Mesangial cell (primary cell): ENCODE measurements around the genes ATP5F1E and ZNF831.

DNA sequence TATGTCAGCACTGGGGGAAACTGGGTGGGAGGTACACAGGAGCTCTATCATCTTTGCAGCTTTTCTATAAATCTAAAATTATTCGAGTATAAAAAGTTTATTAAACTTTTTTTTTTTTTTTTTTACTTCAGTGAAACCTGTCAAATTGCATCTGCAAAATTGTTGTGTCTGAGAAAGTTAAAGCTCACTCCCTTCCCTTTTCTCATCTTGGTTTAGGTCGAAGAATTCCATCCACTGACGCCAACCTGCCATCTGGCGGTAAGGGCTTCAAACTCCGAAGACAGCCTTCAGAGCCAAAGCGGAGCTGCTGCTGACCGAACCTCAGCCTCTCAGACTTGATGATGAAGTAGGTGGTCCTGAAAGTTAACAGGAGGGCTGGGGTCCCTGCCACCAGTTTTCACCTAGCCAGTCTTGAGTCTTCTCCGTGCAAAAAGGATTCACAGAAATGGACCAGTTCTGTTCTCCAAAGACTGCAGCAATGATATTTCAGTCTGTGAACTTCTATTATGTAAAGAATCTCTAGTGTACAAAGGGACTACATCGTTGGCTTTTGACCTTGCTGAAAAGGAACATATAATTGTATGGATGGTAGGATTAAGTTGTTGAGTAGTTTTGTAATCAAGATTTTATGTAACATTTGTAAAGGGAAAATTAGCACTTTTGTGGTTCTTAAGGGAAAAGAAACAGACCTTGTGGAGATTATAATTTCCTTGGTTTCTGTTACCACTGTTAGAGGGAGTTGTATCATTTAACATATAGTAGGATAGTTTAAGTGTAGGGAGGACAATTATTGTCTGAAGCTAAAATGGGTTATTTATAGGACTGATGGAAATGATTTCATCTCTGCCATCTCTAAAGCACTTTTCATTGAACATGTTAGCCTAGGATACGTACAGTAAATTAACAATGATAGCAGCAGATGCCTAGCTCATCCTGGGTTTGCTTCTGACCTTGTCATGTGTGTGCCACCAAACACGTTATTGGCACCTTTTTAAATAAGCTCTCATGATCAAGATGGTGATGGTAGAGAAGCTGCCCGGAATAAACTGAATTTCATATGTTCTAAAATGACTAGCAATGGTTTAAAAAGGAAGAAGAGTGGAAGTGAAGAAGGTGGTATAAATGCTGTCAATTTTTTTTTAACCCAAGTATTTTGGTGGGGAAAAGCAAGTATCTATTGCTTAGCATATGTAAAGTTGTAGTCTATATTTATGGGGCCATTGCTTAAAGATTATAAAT, 29.2 kb upstream of the VAPB start:
- RAMPAGE, long total RNA, result no peak

- RAMPAGE, long total RNA, result no peak
Observed at GRCh38 chr20:58366067-58366667, 22.9 kb upstream of the VAPB start.

DNA sequence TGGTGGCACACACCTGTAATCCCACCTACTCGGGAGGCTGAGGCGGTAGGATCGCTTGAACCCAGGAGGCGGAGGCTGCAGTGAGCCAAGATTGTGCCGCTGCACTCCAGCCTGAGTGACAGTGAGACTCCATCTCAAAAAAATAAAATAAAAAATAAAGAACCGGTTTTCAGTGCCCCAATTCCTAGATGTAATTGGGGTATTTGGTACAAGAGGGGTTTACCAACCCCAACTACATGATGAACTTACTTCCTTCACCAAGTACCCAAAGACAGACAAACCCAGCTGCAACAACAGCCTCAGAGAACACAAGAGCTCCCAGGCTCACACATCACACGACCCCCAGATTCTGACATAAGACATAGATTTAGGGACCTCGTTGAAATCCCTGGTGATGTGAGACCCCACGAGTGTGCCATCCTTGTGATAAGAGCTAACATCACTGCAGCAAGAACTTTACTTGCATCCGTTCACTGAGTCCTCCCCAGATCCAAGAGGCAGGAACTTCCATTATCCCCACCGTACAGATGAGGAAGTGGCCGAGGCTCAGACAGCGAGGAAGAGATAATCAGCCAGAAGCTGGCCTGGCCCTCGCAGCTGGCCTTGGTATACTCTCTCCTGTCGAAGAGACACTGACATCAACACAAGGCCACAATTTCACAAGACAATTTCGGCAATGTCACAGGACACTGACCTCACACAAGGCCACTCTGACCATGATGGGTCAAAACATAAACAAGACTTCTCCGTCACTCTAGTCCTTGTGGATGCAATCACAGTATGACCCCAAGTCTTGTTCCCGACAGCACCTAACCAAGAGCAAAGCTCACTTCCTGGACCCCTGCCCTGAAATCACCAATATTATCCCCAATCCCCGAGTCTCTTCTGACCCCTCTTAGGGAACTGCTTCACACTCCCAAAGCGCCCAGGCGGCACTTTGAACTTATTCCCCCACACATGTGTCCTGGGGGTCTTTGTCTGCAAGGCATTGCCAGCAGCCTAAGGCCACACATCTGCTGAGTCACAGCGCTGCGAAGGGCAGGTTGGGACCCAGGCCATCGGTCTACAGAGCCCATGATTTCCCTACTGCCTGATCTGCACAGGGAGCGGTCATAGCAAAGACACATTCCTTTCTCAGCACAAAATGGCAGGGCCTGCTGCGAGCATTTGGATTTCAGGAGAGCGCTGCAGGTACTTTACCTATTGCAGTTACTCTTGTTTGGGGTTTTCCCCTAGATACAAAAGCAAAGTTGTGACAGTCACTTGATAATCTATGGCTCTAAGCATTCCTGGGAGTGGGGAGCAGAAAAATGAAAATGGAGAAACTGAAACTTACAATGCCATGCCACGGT, 14.9 kb upstream of the VAPB start:
- RAMPAGE, long total RNA, result no peak

- RAMPAGE, long total RNA, result no peak
Observed at GRCh38 chr20:58453209-58454130, 61.7 kb downstream of the APCDD1L start.

GRCh38 chr20:58649903-58650139, 1.3 kb upstream of the STX16 start:
- RAMPAGE, long total RNA, result no peak

GRCh38 chr20:58852318-58853044, 38.7 kb upstream of the GNAS start:
- RAMPAGE, long total RNA, result no peak

GRCh38 chr20:58890720-58891211, 455 bp upstream of the GNAS start:
- RAMPAGE, long total RNA, result no peak

DNA sequence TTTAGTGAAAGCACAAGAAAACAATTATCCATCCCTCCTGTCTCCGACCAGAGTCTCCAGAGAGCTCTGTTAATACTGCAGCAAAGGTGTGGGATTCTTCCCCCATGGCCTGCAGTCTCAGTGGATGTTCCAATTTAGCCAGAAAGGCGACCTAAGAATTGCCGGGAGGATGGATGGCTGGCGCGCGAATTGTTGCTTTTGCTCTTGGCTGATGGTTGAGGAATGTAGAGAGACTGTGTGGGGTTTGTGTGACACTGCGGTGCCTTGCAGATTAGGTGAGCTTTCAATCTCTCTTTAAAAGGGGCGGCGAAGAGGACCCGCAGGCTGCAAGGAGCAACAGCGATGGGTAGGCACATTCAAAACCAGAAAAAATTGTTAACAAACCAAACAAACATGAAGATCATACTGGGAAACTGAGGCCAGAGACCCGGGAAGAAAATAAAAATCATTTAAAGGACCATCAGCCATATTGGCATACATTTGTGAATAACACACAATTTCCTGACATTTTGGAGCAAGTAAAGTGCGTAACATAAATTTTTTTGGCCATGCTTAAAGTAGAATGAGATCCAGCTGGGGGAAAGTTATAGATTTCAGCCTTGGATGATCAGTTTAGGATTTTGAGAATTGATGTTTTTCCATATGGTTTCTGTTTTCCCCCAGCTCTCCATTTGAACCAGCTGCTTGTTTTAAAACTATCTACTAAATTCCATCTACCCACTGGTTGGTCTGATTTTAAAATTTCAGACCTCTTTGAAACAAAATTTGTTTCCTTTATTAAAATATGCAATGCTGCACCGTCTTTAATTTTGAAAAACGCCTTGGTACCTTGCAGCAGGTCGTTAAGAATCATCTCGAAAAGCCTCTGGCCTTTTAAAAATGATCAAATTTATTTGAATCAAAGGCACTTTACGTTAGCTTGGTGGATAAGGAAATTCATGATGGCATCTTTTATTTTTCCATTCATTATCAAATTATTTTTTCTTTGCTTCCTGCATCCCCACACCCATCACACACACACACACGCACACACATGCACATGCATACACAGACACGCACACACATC, 7.8 kb downstream of the GNAS start:
- RAMPAGE, long total RNA, result no peak

DNA sequence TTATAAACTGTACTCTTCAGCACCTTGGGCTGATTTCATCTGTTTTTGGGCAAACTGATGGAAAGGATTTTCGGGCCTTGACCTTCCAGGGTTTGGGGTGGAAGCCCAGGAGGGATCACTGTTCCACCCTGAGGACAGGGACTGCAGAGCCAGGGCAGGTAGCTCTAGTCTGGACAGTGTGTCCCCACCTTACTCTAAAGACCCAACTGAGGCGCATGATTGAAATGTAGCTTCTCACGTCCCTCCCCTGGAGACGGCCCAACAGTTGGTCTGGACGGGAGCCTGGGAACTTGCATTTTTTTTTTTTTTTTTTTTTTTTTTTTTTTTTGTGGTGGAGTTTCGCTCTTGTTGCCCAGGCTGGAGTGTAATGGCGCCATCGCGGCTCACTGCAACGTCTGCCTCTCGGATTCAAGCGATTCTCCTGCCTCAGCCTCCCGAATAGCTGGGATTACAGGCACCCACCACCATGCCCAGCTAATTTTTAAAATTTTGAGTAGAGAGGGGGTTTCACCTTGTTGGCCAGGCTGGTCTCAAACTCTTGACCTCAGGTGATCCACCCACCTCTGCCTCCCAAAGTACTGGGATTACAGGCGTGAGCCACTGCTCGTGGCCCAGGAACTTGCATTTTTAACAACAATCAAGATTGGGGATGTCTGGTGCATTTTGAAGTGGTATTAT, 929 bp downstream of the NELFCD start:
- RAMPAGE, long total RNA, result no peak

DNA sequence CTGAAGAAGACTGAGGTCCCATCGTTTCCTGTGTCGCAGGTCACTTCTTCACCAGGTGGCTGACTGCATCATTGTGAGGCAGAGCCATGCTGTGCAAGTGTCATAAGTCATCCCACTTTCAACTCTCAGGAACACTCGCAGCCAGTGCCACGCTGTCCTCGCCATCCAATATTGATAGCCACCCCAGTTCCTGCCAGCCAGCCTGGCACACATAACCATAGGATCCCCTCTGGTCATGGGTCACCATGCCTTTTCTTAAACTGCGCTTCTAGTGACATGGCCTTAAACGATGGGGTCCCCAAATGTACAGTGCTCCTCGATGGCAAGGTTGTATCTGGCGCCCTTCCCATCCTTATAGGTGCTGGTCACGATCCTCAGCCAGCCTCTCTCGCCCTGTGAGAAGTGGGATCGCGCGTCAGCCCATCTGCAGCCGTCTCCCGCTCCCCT, 11.7 kb downstream of the CTSZ start:
- RAMPAGE, long total RNA, result no peak

DNA sequence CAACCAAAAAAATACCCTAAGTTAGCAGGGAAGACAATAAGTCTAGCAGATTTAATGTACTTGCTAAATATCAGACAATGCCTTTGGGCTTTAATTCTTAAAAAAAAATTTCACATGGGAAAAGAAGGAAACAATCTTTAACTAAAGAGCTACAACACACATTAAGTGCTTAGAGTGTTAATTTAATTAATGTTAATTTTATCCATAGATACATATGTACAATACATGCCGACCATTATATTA, 325 bp downstream of the TUBB1 start:
- RAMPAGE, long total RNA, result no peak

- RAMPAGE, long total RNA, result no peak
Observed at GRCh38 chr20:59020729-59021894, 1.9 kb downstream of the TUBB1 start.

DNA sequence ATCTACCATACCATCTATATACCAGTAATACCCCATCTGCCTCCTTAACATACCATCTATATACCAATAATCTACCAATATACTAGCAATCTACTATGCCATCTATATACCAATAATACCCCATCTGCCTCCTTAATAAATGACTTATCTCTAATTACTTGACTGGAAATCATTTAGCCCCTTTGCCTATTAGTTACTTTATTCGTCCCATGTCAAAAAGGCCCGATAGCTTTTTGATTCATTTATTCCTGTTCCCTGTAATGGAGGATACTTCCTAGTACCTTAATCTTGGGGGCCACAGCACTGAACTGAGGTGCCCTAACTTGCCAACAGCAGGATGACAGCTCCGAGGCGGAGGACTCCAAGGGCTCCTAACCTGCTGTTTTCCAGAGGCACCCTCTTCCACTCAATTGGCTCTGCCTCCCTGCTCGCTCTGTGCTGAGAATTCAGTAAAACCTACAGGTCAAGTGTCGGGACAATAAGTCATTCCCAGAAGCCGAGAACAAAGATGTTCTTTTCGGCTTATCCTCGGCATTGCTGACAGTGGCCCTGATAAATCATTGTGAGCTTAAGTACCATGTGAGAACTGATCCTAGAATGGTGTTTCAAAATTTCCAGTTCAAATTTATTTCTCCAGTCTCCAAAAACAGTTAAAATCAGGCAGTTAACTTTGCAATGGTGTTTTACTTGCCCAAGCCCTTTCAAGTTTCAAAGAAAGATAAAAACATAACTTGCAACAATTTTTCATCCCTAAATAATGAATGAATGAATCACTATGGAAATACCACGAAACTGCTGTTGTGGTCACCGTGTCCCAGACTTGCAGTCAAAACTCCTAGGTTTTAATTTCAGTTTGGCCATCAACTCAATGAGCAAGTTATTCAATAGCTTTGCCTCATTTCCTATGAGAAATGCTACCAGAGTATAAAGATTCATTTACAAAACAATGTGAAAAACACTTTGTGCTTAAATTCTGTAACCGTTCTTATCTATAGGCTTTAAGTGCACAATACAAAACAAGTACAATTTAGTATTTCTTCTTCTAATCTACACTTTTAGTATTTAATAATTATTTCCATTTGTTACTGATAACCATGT, 4.5 kb downstream of the ATP5F1E start:
- RAMPAGE, long total RNA, result no peak

DNA sequence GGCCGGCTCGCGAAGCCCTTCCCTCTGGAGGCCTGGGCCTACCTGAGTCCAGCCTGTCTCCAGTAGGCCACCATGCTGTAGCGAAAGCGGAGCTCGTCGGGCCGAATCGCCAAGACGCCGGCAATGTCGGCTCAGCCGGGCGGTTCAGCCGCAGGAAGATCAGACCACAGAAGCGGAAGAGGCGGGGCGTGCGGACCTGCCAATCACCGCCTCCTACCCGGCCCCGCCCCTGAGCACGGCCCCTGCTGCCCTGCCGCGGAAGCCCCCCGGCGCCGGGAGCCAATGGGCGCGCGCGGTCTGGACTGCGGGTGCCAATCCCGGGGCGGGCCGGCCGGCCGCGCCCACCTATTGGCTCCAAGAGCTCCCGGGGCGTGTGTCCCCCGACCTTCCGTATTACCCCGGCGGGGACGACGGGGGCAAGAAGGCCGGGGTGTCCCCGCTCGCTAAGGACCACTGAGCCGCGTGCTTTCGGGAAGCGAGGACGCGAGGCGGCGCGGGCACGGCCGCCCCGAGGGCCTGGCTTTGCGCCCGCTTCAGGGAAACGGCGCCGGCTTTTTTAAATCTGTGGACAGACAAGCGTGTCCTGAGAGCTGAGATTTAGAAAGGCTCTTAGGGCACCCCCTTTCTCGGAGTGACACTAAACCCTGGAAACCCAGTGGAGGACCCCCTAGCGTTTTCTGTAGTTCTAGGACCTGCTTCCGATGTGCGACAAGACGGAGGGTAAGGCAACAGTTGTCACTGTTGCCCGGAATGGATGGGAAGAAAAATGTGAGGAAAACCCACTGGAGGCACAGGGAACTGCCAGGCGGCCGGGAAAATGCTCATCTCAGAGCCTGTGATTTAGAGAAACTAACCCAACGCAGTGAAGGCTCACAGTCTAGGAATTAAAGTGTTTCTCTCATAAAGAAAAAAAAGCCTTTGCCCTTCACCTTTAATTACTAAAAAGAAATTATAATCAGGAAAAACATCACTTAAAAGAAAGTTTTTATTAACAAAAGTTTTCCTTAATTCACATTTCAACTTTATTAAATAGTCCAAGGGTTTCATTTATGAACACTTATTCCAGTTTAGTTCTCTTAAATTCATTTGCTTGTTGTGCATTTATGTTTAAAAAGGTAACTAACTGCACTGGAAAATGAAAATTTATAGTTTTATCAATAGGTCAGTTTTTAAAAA, at the start of gene ATP5F1E:
Gene ATP5F1E (minus strand): TSS at position 158 of the 1,176 bp plus-strand sequence.
- RAMPAGE, long total RNA, result start-site peak on the minus strand centred at position 149 of the sequence, 60 bp wide, 3,563 reads

GRCh38 chr20:59040957-59041409, 1.6 kb downstream of the PRELID3B start:
- RAMPAGE, long total RNA, result no peak

- RAMPAGE, long total RNA, result no peak
Observed at GRCh38 chr20:59145642-59146374, 17.8 kb upstream of the ZNF831 start.

DNA sequence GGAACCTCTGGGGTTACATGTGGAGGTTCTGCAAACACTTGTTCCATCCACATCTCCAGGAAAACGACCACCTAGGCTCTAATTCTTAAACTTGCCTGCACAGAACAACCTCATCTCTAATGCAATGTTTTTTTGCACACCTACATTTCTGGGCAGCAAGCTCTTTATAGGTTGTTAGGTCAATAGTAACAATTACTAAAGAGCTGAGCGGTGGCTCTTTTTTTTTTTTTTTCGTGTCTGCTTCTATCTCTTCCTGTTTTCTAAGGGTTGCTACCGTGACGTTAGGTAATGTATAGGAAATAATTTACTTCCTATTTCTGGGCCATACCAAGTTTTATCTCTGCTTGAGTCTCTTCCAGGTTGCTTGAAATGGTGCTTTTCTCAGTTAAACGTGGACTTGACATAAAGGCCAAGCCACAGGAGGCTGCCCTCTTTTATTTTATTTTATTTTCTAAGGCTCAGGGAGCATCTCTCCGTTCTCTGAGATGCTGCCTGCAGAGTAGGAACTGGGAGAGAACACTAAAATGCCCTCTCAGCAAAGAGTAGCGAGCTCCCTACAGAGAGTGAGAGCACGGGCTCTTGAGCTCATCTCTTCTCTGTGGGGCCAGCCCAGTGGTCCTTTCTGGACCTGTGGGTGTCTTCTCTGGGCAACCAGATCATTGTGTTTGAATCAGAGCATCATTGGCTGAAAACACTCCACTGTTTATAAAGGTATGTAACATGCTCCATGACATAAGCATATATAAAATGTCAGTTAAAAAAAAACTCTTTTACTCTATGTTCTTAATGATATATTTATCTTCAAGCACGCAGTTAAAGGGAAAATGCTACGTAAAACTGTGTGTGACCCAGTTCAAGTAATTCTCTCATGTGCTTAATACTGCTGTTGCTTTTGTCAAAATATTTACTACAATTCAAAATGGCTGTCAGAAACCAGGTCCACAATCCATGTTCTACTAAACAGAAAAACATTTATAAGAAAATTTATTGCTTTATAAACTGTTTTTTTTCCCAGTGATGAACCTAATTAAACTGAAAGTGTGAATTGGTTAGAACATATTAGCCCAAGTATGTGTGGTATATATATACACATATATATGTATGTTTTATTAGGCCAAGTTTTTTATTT, at the start of gene ZNF831:
Gene ZNF831 (plus strand): TSS at position 325 of the 1,129 bp plus-strand sequence.
- RAMPAGE, long total RNA, result no peak

DNA sequence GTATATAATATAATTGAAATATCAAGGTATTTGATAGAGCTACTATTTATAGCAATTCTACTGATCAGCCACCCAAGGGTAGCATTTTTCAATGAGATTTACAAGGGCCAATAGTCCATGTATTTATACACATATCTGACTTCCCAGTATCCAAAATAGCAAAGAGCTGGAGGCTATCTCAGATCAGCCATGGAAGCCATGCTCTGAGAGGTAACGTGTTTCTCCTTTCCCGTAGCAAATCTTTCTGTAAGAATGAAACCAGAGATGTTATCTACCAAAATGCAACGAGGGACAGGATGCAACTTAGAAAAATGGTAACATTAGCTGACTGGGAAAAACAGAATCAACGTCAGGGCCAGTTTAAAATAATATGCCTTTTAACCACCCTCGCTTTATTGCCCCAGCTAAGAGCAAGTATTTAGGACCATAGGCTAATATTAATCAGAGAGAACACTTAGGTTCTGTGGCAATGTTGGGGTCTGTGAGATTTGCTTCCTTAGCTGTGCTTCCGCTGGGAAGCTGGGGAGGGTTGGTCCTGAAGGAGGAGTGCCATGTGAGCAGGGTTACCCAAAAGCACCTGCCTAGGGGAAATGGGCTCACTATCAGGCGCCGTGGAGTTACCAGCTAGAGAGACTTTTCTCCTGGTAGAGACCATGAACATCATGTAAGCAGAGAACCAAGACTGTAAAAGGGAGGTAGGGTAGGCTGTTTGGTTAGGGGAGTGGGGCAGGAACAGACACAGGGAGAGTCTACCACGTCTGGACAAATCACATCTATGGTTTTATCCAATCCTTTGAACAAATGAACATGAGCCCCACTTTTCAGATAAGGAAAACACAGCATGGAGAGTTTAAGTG, 1.2 kb downstream of the ZNF831 start:
- RAMPAGE, long total RNA, result no peak

- RAMPAGE, long total RNA, result no peak
Observed at GRCh38 chr20:59316833-59317393, 16.5 kb downstream of the EDN3 start.

GRCh38 chr20:59586022-59586614, 18.2 kb upstream of the PHACTR3 start:
- RAMPAGE, long total RNA, result no peak